Foreskin fibroblast (primary cell): ENCODE measurements around a stretch of chr10.

DNA sequence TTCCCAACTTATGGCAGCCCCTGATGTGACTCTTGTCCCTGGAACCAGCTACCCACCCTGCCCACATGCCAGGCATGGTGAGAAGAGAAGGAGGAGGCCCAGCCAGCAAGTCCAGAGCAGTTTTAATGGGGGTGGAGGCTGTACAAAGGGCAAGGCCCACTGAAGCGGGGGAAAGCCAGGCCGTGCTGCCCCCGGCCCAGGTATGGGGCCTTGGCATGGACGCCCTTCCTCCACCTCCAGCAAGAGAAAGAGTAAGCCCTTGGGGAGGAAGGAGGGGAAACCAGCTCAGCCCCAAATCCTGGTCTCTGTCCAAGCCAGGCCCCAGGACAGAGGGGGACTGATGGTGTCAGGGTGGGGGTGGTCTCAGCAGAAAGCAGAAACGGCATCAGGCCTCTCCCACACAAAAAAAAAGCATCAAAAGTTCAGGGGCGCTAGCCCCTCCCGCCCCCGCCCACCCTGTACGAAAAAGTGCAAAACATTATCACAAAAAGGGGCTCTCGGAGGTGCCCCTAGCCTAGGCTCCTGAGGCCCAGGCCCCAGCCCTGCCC is 7.1 kb downstream of the NFKB2 start:
- RRBS, result no CpG with 5 or more reads among the region's 10 CpGs

- RRBS, result no CpG with 5 or more reads among the region's 2 CpGs
These were observed 11.3 kb downstream of the NFKB2 start for GRCh38 chr10:102406824-102407266.

- RRBS, result no CpG with 5 or more reads among the region's 27 CpGs
These were observed 2.0 kb downstream of the FBXL15 start for GRCh38 chr10:102422626-102423112.

DNA sequence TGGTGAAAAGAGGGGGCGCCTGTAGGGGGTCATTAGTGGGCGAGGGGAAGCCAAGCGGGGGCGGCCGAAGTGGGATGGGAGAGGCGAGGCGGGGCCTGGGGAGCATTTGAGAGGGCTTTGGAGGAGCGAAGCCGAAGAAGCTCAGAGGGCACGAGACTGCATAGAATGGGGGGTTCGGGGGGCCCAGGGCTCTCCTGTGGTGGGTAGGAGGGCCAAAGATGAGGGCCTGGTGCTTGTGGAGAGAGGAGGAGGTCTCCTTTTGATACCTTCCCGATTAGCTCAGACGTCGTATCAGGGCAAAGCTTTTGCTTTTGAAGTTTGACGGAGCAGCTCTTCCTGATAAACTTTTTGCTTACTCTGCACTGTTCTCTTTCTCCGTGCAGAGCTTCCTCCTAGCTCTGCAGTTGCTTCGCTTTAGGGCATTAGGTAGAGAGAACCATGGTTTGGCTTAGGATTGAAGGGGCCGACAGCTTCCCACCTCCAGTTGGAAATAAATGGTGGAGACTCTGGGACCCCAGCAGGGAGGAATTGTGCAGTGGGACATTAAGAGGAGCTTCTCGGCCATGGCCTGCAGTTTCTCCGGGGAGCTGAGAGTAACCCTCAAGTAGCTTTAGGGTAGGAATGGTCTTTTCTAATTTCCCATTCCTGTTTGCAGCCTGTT is 986 bp downstream of the SUFU start:
- RRBS, result no CpG with 5 or more reads among the region's 20 CpGs

DNA sequence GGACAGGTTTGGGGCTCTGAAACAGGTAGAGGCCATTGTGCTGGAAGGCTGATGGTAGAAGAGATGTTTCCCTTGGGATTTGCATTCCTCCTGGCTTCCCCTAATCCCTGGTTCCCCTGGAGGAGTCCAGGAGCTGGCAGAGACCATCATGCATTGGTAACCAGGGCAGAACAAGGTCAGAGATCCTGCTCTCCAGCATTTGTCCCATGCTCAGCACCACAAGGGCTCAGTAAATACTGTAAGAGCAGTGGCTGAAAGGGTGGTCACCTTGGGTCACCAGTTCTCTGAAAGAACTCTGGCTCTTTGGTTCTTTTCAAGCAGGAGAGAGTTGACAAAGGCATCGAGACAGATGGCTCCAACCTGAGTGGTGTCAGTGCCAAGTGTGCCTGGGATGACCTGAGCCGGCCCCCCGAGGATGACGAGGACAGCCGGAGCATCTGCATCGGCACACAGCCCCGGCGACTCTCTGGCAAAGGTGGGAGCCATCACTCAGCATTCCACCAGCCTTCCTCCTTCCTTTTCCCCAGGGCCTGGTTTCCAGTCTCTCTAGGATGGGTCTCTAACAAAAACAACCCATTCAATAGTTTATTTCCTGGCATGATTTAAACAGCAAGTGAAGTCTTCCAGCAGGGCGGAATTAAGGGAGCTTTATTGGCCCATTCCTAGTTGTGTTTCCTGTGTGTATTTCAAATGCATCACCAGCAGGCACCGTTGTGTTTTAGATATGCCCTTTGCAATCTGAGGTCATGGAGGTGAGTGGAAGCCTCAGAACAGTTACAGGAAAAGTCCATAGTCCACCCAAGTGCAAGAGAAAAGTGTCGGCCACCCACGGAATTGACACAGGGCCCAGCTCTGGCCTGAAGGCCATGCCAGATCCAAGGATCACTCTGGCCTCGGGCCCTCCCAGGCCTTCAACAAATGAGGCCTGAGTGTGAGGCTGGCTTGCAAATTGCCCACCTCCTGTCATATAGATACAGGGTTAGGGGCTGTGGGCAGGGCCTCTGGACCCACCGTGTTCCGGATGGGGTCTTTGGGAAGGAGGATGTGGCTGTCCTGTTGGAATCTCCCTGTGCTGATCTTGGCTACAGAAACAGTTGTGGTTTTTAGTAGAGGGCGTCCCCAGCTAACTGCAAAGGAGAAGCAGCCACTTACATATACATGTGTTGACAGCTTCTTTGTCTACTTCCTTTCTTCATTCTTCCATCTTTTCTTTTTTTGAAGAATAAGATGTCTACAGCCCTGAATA is 47.0 kb upstream of the TRIM8 start:
- RRBS, result no CpG with 5 or more reads among the region's 16 CpGs

DNA sequence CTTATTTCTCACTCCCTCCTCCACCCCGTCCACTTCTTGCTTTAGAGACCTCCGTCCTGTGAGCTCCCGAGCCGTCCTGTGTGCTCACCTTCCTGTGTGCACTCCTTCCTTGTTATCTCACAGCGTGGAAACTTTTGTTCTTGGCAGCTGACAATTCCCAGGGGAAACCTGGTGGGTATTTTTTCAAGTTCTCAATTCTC is 18.6 kb upstream of the TRIM8 start:
- RRBS, result no CpG with 5 or more reads among the region's 5 CpGs

DNA sequence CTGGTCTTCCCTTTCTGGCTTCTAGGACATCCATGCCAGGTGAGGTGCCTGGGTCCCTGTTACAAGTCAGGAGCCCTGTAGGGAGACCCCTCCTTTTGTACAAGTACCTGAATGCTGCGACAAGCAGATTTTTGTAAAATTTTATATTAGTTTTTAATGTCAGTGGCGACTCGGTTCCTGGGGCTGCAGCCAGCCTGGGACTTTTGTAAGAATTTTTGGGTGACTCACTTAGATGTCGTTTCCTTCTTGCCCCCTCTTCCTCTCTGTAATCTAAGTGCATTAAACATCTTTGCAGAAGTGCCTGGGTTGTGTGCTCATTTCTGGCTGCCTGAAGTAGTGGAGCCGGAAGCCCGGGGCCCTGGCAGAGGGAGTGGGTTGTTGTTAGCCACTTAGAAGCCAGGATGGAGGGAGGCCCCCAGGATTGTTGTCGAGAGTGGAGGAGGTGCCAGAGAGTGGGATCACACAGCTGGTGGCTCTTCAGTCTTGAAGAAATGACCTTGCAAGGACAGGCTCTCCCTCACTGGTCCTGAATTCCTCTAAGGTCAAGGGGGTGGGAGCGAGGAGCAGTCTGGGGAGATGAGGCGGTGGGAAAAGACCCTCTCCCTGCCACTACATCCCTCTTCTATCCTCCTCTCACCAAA is 11.0 kb upstream of the TRIM8 start:
- RRBS, result no CpG with 5 or more reads among the region's 9 CpGs

DNA sequence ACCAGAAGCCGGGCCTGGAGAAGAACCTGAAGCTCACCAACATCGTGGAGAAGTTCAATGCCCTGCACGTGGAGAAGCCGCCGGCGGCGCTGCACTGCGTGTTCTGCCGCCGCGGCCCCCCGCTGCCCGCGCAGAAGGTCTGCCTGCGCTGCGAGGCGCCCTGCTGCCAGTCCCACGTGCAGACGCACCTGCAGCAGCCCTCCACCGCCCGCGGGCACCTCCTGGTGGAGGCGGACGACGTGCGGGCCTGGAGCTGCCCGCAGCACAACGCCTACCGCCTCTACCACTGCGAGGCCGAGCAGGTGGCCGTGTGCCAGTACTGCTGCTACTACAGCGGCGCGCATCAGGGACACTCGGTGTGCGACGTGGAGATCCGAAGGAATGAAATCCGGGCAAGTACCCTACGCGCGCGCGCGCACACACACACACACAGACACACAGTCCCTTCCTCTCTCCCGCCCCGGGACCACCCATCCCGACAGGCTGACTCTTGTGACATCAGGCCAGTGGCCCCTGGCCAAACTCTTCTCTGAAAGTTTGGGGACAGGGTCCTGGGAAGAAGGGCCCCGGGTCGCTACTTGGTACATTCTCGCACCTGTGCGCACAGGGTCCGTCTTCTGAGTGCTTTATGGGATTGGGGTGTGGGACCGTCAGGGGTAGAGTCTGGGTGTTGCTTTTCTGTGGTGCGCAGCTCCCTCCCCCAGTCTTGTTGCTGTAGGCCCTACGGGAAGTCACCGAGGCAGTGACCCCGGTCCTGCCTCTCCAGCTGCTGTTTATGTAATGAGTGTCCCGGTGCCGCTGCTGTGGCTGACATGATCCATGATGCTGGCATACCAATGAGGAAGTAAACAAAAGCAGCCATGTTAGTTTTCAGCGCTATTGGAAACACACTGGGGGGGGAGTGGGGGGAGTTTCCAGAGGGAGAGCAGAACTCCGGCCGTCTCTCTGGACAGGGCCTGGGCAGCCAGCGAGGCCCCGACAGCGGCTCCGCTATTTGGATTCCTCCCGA is 821 bp downstream of the TRIM8 start:
- RRBS, result 1% methylated on average over 22 of the region's 69 CpGs

DNA sequence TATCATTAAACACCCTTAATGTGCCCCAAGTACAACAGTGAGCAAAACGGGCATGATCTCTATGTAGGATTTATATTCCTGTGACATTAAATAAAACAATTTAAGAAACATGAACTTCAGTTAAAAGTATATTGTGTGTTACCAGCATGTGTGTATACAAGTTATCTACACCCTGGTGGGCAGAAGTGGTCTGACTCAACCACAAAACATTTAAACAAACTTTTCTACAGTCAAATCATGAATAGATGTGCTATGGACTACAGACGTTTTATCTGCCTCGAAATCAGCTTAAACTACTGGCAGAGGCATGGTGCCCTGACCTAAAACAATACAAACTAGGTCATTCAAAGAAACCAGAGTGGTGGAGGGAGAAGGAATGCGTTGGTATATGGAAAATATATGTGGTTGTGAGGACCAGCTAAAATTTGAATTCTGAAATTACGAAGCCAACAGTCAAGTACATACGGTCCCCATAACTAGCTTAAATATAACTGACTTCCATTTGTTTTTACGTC is 3.6 kb downstream of the ARL3 start:
- RRBS, result no CpG with 5 or more reads among the region's 7 CpGs

GRCh38 chr10:102777672-102778157 is 34.0 kb downstream of the WBP1L start:
- RRBS, result no CpG with 5 or more reads among the region's 12 CpGs

GRCh38 chr10:102799666-102800730 is 37.2 kb downstream of the CYP17A1 start:
- RRBS, result no CpG with 5 or more reads among the region's 16 CpGs

DNA sequence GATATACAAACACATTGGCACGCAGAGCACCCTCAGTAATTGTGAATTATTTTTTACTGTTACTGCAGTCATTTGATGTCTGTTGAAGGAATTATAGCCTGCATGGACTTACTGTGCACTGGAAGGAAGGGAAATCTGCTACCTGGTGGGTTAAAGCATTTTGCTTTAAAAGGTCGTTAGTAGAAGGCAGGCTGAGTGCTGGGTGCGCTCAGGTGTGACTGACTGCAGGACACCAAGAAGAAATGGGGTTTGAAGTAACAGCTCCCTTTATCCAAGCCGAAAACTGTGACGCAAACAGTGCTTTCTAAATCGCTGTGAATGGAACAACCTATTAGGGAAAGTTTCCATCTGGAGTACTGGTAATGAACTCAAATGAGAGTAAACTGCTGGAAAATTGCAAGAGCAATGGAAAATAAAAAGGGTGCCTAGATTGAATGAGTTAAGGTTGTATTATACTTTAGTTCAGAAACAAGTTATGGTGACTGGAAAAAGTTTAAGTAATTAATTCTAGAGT is 95.3 kb downstream of the CNNM2 start:
- RRBS, result no CpG with 5 or more reads among the region's 6 CpGs

GRCh38 chr10:103021865-103022334 is 103.8 kb downstream of the CNNM2 start:
- RRBS, result no CpG with 5 or more reads among the region's 5 CpGs

DNA sequence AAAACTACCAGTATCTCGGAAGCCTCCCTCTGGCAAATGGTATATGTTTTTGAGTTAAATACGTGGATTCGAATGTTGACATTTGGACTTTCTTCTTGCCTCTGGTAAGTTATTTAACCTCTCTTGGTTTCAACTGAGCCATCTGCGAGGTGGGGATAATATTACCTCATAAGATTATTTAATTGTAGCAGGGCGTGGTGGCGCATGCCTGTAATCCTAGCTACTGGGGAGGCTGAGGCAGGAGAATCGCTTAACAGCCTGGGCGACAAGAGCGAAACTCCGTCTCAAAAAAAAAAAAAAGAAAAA is 449 bp upstream of the TAF5 start:
- RRBS, result no CpG with 5 or more reads among the region's 10 CpGs

- RRBS, result no CpG with 5 or more reads among the region's 14 CpGs
These were observed 2.1 kb downstream of the ATP5MK start for GRCh38 chr10:103394110-103394596.

DNA sequence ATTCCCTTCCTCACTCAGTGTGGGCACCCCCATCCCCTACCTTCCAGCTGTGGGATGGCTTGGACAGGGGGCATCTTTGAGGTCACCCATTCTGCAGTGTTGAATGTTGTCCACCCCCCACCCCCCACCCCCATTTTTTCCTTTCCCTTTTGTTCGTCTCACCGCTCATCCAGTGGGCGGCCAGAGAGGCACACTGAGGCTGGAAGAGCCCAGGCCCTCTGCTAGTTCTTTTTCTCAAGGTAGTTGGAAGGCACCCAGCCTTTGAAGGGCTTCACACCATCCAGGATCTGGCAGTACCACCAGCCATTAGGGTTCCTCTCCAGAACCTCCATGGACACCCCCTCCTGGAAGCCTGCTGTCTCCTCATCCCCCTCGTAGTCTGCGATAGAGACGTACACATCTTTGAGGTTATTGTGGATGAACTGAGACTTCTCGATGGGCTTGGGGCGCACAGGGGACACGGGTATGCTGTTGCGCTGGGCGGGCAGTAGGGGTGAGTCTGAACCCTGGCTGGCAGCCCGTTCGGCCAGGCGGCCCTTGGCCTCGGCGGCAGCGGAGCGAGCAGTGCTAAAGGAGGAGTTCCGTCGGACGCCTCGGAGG is 108.2 kb downstream of the NEURL1 start:
- RRBS, result no CpG with 5 or more reads among the region's 22 CpGs

GRCh38 chr10:103637622-103638813 is 144.5 kb downstream of the NEURL1 start:
- RRBS, result no CpG with 5 or more reads among the region's 30 CpGs

GRCh38 chr10:103648031-103649105 is 154.9 kb downstream of the NEURL1 start:
- RRBS, result no CpG with 5 or more reads among the region's 25 CpGs

- RRBS, result no CpG with 5 or more reads among the region's 7 CpGs
These were observed 172.0 kb downstream of the NEURL1 start for GRCh38 chr10:103665269-103666104.

- RRBS, result no CpG with 5 or more reads among the region's 3 CpGs
These were observed 153.5 kb downstream of the SH3PXD2A start for GRCh38 chr10:103701595-103702584.